SJCRH30 (cell line): ENCODE data around the genes PCED1B, COL2A1 and OR8S1.

DNA sequence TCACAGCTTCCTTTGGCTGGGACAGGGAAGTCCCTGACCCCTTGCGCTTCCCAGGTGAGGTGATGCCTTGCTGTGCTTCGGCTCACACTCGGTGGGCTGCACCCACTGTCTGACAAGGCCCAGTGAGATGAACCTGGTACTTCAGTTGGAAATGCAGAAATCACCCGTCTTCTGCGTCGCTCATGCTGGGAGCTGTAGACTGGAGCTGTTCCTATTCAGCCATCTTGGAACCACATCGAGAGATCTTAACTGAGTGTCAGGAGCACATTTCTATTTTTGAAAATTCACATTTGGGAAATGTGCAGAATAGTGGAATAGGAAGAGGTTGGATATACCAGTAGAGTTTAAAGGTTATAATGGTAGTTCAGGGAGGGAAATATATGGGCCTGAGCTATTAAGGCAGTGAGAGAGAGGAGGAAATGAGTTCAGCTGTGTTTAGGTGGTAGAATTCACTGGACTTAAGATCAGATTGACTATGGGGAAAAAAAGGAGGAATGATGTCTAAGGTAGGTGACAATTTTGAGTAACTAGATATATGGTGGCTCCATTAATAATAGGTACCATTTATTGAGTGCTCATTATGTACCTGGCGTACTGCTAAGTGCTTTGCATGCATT is 173.4 kb upstream of the SLC38A2 start:
- RAMPAGE, long total RNA: no peak

DNA sequence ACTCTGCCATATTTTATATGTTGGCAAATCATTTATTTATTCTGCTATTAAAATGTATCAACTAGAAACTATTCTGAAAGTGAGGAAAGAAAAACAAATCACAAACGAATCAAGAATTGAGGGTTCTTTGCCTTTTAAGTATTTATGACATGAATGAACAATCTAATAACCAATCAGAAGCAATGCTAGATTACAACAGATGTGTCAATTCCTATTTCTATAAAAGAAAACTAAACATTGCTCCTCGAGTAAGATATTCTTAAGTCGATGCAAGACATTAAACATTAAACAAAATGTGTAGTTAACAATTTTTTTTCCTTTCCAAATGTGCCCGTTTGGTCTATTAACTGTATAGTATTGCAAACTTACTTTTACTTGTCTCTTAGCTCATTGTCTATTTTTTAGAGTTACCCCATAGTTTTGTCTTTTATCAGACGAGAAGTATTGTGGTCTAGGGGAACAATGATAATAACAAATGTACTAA is 21.4 kb downstream of the SLC38A4 start:
- RAMPAGE, long total RNA: no peak

DNA sequence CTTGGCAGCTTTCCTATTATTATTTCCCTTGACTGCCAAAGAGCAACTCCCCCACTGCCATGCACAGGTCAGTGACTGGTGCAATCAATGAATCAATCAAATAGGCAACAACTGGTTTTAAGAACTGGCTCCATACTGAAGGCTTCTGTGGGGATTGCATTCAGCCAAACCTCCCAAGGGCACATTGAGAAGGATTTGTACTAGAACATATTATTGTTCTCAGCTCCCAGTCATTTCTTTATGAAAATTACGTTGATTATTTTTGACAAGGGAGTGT is 115.3 kb upstream of the PCED1B start:
- RAMPAGE, long total RNA: no peak

- RAMPAGE, long total RNA: no peak
These were observed at the start of gene PCED1B for GRCh38 chr12:47079204-47080008. Gene PCED1B (plus strand): TSS chr12:47079621.

DNA sequence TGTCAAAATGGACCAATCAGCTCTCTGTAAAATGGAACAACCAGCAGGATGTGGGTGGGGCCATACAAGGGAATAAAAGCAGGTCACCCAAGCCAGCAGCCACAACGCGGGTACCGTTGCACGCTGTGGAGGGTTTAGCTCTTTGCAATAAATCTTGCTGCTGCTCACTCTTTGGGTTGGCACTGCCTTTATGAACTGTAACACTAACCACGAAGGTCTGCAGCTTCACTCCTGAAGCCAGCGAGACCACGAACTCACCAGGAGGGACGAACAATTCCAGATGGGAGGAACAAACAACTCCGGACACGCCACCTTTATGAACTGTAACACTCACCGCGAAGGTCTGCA is 227.1 kb upstream of the AMIGO2 start:
- RAMPAGE, long total RNA: no peak

GRCh38 chr12:47307638-47308009 is 227.9 kb upstream of the AMIGO2 start:
- RAMPAGE, long total RNA: no peak

DNA sequence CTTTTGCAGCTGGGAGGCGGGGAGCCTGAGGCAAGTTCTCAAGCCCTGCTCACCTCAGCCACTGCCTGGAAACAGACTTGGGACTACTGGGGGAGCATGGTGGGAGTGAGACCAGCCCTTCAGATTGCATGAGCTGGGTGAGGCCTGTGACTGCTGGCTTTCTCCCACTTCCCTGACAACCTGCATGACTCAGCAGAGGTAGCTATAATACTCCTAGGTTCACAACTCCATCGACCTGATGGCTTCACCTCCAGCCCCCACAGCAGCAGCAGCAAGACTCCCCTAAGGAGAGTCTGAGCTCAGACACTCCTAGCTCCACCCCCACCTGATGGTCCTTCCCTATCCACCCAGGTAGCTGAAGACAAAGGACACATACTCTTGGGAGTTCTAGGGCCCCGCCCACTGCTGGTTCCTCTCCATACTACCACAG is 68.9 kb downstream of the RPAP3 start:
- RAMPAGE, long total RNA: no peak

DNA sequence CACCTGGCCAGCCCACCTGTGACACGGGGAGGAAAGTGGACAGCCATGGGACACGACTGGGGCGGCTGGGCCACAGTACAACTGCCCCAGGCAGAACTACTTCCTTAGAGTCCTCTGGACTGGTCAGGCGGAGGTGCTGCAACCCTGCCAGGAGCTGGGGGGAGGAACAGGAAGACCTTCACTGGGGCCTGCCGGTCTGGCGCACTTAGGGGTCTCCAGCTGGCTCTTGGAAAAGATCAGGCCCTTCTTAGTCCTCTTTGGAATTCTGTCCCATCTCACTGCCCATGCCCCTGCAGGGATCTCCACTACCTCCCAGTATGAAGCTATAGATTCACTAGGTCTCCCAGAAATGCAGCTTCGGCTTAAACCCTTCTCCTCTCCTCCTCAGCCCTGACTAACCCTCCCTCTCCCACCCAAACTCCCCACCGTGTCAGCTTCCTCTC is 596 bp downstream of the RAPGEF3 start:
- RAMPAGE, long total RNA: no peak

DNA sequence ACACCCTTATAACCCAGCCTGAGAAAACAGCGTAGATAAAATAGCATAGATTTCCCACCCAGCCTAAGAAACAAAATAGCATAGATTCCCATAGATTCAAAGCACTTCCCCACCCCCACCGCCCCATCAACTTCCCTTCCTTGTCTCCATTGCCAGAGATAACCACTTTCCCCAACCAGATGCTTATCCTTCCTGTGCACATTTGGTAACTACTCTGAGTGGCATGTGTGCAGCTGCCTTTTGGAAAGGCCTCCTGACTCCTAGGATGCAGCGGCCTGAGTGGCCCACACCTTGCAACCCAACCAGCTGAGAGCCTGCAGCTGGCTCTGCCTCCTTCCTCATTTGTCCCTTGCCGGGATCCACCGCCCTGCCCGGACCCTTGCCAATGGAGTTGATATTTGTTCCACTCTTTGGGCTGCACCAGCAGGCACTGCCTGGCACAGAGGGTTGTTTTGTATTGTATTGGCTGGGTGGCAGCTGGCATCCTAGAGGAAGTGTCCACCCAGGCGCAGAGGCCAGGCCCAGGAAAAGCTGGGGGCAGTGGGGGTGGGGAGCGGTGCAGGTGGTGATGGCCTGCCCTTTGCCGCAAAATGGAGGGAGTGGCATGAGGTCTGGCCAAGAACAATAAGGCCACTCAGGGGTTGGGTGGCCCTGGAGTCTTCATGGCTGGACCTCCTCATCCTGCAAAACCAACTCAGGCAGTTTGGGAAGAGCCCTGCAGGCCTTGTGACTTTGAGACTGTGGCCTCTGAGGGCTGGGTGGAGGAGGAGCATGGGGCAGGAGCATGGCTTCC is 4.9 kb downstream of the SLC48A1 start:
- RAMPAGE, long total RNA: no peak

DNA sequence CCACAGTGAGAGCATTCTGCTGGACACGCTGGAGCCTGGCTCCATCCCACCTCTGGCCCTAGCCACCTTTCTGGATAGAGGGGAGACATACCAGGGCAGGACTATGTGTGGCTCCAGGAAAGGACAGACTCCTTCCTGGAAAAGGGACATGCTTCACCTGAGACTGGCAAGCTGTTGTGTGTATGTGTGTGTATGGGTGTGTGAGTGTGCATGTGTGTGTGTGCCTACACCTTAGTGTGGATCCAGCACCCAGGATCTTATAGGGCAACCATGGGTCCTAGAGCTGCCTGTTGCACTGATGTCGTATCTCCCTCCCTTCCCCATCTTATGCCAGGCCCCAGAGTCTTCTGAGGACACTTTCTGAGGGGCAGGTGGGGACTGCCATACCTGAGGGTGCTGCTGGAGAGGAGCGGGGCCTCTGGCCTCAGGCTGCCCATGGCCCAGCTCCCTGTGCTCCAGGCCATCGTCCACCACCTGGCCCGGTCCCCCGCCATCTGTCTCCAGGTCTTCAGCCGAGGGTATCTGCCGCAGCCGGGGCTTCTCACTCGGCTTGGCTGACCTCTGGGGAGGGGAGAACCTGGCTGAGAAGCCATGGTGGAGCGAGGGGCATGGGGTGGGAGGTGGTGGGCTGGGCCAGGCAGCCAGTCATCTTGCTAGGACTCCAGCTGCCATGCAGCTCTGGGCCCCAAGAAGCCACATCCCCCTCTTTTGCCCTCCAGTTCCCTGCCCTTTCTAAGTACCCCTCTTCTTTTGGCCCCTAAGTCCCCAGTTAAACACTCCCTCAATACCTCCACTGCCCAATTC is 21.5 kb downstream of the SLC48A1 start:
- RAMPAGE, long total RNA: no peak

DNA sequence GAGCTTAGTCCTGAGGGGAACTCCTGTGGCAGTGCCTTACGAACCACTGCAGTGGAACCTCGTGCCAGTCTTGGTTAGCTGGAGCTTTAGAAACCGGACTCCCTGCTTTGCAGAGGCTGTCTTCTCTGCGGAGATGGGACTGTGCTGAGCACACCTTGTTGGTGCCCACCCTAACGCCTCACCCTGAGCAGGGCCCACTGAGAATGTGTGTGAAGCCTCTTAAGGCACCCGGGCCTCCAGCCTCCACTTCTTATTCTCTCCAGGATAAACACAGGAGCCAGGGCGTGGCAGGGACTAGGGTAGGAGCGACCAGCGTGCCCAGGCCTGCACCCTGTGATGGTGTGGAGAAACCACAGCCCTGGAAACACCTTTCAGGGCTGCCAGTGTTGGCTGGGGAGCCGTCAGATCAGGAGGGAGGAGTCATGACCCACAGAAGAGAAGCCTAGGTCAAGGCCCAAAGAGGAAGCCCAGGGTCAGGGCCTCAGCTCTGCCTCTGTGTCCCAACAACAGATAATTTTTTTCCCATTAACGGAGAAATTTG is 41.4 kb downstream of the VDR start:
- RAMPAGE, long total RNA: no peak

GRCh38 chr12:47870073-47870814 is 34.5 kb downstream of the VDR start:
- RAMPAGE, long total RNA: no peak

DNA sequence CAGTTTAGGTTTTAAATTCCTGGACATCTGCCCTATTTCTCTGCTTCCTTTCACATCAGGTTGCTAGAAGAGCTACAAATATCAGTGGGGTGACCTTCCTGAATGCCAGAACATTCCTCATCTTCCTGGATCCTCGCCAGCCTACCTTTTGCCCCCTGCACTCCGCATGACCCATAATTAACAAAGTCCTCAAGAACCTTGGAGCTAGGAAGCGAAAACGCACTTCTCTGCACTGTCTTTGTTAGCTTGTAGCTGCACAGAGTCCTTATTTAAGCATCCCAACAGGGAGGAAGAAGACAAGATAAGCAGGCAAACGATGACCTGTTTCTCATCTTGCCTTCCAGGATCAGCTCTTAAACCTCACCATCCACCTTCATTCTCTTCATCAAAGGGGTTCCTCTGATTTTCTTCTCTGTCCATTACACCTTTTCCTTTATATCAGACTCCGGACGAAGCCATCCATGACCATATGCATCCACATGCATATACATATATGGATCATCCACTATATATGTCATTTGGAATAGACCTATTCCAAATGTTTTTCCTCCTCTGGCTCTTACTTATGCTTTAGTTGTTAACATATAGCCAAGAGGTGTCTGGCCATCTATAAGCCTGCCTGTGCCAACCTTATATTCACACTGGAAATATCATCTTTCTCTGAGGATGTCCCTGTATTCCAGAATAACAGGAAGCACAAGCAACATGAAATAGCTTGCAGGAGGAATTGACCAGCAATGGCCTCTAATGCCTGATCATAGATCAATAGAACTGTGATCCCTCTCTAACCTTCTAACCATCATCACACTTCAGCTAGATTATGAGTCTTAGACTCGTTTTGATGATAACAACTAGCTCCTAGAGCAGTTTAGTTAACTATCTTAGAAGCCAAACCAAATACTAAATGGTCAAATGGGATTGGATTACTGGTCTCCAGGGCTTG is 30.2 kb downstream of the VDR start:
- RAMPAGE, long total RNA: no peak

DNA sequence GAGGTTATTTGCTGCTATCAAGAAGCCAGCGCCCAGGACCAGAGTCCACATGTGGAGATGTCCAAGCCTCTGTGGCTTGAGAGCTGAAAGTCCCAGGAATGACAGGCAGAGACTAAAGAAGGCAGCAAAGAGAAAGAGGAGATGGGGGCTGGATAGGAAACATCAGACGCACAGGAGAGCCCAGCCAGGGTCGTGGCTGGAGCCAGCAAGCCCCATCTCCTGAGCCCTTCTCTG is 22.6 kb downstream of the VDR start:
- RAMPAGE, long total RNA: no peak

DNA sequence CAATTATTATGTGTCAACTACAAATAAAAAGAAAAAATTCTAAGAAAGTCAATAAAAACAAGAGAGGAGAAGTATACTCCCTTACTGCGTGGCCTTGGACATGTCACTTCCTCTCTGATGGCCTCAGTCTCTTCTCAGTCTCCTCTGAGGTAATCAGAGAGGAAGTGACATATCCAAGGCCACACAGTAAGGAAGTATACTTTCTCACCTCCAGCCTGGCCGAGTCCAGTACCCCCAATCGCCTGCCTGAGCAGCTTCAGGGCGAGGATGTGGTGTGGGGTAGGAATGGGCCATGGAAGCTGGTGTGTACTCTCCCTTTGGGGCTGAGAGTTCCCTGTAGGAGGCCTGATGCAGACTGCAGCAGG is 15.8 kb downstream of the VDR start:
- RAMPAGE, long total RNA: no peak

DNA sequence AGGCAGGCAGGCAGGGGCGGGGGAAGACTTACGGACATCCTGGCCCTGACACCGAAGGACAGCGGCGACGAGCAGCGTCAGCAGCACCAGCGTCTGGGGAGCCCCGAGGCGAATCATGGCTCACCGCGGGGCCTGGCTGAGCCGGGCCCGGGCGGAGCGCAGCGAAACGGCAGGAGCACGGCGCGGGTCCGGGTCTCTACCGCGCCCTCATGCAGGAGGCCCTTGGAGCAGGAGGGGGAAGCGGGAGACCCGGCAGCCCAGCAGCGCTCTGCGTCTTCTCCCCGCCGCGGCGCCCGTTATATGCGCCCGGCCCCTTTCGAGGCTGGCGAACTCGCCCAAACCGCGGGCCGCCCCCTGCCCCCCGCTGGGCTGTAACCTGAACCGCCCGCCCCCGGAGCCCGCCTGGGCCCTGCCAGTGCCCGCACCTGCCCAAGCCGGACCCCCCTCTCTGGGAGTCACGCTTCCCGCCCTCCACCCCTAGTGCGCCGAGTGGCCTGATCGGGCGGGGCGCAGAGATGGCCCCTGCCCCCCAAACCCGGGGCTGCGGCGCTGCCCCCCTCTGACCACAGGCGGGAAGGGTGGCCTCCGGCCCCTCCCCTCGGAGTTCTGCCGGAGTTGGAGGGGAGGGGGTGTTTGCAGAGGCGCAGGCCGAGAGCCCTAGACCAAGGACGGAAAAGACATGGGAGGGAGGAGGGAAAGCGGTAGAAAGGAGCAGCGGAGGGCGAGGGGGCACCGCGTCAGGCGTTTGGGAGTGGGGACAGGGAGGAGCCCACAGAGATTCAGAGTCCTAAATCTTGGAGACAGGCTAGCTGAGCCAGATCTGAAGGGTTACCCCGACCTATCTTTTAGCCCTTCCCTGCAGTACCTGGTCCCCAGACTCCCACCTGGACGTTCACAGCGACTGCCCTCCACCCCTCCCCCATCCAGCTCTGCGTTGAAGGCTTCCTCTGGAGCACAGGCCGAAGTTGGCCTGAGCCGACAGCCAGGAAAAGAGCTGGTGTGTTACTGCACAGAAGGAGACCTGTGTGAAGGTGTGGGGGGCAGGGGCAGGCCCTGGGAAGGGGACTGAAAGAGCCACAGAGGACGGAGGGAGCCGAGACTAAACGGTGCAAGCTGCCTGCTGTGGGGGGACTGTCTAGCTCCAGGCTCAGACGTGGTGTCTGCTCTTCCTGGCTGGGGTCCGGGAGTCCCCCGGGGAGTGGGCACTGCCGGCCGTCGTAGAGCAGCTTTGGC is at the start of gene COL2A1:
Gene COL2A1, minus strand, starts transcription at position 272 of the 1,233 bp plus-strand sequence.
- RAMPAGE, long total RNA: no peak

GRCh38 chr12:48414129-48414482 is 58.3 kb upstream of the ANP32D start:
- RAMPAGE, long total RNA: no peak

DNA sequence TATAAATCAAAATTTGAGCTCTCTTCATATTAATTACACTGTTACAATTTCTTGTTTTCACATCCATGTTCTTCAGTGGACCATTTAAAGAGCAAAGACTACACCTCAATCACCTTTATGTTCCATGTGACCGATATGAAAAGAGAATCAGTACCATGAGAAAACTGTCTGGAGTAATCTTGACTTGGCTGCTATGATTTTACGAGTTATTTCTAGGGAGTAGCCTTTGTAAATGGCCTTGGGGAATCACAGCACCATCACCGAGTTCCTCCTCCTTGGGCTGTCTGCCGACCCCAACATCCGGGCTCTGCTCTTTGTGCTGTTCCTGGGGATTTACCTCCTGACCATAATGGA is at the start of gene OR8S1:
Gene OR8S1, plus strand, starts transcription at position 233 of the 354 bp plus-strand sequence.
- RAMPAGE, long total RNA: no peak

DNA sequence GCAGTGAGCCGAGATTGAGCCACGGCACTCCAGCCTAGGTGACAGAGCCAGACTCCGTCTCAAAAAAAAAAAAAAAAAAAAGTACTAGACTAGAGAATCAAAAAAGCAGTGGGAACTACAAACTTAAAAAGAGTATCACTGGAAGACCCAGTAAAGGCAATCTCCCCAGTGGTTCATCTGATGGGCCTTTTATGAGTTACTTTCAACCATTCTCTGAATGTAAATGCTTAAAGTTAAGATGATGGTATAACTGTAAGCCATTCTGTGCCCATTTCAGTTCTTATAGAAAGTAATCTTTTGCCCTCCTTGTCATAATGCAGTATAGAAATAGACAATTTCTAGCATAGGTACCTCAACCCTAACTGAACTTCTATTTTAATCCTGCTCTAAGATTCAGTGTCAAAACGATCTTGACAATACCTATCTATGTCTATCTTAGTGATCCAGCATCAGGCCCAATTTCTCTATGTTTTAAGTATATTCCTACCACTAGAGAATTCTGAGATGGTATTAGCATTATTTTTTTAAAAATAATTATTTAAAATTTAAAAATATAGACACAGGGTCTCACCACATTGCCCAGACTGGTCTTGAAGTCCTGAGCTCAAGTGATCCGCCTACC is 29.5 kb downstream of the KANSL2 start:
- RAMPAGE, long total RNA: no peak

GRCh38 chr12:48775684-48776780 is 12.9 kb downstream of the ADCY6 start:
- RAMPAGE, long total RNA: no peak